Kidney epithelial cell (primary cell): ENCODE measurements around a stretch of chr2.

DNA sequence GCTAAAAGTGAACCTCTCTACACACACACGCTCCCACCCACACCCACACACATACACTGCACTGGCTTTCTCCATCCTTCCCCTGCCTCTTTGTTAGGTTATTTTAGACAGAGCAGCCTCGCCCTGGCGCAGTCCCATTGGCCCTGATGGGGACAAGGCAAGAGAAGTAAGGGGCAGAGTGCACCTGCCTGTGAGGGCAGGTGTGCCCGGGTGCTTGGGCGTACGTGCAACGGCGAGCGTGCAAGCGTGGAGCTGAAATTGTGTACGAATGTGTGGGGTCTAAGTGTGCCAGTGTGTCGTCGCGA, 466 bp downstream of the LRATD1 start:
- RAMPAGE, long total RNA: no peak
- RRBS: no CpG with 5 or more reads among the region's 14 CpGs

GRCh38 chr2:15554363-15555160, 6.6 kb downstream of the NBAS start:
- RAMPAGE, long total RNA: no peak
- RRBS: no CpG with 5 or more reads among the region's 5 CpGs

DNA sequence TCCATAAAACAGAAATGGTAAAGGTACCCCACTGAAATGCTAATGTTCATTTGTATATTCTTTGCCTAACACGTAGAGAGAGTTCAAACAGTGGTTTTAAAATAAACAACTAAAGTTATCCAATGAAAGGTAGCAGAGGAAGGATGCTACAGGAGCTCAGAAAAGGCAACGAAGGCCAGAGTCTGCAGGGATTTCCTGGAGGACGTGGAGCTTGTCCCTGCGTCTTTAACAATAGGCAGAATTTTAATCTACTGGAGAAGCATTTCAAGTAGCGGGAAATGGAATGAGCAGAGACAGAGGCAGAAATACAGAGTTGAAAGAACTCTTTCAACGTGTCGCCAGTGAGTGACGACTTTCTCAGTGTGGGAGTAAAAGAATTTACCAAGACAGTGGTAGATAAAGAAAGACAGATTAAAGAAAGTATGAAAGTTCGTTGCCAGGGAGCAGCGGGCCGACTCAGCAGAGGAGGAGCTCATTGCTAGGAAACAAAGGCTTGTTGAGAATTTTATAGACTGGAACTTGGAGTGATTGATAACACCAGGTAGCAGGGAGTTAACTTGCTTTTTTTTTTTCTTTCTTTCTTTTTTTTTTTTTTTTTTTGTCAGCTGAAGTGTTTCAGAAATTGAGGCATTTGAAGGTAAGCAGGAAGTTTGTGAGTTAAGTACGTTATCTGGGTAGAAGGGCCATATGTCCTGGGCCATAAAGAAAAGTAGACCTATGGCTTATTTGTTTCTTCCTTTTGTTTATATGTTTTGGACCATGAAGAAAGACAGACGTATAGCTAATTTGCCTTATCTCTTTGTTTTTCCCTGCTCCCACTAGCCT, 625 bp upstream of the NBAS start:
- RAMPAGE, long total RNA: no peak
- RRBS: no CpG with 5 or more reads among the region's 13 CpGs

GRCh38 chr2:15629865-15630278, 38.2 kb downstream of the DDX1 start:
- RAMPAGE, long total RNA: no peak
- RRBS: no CpG with 5 or more reads among the region's 4 CpGs

GRCh38 chr2:16560509-16561041, 105.1 kb downstream of the CYRIA start:
- RAMPAGE, long total RNA: no peak
- RRBS: no CpG with 5 or more reads among the region's 2 CpGs

GRCh38 chr2:16583810-16584582, 81.6 kb downstream of the CYRIA start:
- RAMPAGE, long total RNA: no peak
- RRBS: no CpG with 5 or more reads among the region's 2 CpGs

GRCh38 chr2:16624996-16625597, 40.5 kb downstream of the CYRIA start:
- RAMPAGE, long total RNA: no peak
- RRBS: no CpG with 5 or more reads among the region's 4 CpGs

- RAMPAGE, long total RNA: no peak
- RRBS: no CpG with 5 or more reads among the region's 8 CpGs
Measured at GRCh38 chr2:16633478-16634426, 31.9 kb downstream of the CYRIA start.

DNA sequence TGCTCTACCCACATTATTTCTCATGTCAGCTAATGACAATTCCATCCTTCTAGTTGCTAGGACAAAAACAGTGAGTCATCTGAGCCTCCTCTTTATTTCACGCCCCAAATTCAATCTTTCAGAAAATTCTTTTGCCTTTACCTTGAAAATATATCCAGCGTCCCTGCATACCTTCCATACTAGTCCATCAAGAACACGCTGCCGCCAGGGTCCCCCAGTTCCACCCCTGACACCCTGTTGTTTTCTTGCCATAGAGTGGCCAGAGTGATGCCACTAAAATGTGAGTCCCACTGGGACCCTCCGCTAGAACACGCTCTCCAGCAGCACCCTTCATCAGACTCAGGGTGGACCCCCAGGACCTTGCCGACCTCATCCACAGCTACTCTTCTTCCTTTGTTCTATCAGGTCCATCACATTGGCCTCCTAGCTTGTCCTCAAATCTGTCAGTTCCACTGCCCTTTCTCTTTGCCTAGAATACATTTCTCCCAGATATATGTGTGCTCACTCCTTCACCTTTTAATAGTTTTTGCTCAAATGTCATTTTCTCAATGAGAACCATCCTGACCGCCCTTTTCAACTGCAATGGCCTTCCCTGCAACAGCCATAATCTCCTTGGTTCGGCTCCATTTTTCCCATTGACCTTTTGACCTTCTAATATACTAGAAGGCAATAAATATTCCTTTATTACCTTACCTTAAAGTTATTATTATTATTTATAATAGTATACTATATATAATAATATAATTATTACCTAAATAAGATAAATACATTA, 23.2 kb downstream of the CYRIA start:
- RAMPAGE, long total RNA: no peak
- RRBS: no CpG with 5 or more reads among the region's 9 CpGs

GRCh38 chr2:16652460-16653034, 13.1 kb downstream of the CYRIA start:
- RAMPAGE, long total RNA: no peak
- RRBS: no CpG with 5 or more reads among the region's 6 CpGs

GRCh38 chr2:16653035-16653583, 12.5 kb downstream of the CYRIA start:
- RAMPAGE, long total RNA: no peak
- RRBS: no CpG with 5 or more reads among the region's 3 CpGs

DNA sequence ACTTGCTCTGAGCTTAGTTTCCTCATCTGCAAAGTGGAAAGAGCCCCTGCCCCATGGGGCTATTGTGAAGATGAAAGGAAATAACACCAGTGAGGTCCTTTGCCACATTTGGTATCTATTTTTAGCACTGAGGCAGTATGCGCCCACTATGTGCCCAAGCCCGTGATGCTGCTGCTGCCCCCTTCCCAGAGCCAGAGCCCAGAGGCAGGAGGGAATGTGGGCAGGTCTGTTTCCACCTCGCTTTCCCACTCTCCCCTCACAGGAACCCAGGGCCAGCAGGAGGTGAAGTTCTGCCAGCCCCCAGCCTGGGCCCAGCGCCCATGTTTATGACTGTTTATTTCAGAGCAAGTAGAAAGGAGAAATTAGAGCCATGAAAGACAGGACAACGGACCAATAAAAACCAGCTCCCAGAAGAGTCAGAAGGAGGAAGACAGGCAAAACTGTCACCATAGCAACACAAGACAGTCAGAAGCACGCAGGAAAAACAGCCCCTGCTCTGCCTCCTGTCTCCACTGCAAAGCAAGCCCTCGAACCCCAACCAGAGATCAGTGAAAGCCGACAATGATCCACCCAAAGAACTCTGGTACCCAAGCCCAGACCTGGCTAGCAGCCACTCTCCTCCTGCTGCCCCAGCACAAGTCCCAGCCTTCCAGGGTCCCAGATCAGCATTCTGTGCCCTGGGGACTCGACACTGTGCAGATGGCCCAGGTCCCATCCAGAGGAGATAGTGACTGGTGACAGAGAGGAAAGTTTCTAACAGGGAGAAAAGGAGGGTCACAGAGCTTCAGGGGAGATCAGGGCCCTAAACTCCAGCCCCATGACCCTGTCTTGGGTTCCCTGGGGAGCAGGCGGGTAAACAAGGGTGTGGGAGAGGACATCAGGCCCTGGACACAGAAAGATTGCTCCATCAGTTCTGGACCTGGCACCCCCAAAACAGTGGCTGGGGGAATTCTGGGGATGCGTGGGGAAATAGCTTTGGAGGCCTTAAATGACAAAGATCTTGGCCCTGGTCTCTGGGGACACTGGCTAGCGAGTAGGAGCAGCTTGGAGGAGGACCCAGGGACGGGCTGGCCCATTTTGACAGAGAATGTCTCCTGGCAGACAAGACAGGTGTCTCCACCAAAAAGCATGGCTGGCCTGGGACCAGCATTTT, 1.3 kb downstream of the CYRIA start:
- RAMPAGE, long total RNA: no peak
- RRBS: no CpG with 5 or more reads among the region's 13 CpGs

DNA sequence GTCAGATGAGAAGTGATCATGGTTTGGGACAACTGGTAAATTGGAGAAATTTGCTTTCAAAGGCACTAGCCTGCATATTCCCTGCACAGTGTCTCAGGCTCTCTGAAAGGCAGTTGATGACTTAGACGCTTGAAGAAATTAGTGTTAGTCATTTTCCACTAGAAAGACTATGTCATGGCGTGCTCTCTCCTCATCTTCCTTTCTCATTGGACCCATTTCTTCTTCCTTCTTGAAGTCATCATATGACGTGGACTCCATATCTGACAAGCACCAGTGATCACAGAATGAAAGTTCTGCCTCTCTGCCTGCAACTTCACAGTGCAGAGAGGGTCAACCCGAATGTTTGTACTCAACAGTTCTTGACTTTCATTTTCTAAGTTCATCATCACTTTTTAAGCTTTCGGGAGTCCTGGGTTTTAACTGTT, 63.7 kb upstream of the CYRIA start:
- RAMPAGE, long total RNA: no peak
- RRBS: no CpG with 5 or more reads among the region's 5 CpGs

GRCh38 chr2:17538799-17539449, 1.6 kb upstream of the VSNL1 start:
- RAMPAGE, long total RNA: no peak
- RRBS: under 1% methylated on average over 35 of the region's 49 CpGs

DNA sequence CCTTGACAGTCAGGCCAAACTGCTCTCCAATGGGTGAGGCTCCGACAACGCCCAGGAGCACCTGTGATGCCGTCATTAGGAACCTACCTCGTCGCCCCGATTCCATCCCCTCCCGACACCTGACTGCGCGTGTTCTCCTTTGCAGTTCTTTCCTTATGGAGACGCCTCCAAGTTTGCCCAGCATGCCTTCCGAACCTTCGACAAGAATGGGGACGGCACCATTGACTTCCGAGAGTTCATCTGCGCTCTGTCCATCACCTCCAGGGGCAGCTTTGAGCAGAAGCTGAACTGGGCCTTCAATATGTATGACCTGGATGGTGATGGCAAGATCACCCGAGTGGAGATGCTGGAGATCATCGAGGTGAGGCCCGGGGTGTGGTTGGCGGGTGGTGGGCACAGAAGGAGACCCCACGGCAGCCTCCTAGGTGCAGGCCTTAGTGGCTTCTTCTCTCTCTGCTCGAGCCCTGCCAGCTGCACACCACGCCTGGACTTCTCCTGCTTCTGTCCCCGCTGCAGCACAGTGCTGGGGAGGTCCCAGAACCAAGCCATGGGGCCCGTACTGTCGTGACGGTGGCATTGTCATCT, 104.3 kb downstream of the SMC6 start:
- RAMPAGE, long total RNA: no peak
- RRBS: no CpG with 5 or more reads among the region's 26 CpGs

DNA sequence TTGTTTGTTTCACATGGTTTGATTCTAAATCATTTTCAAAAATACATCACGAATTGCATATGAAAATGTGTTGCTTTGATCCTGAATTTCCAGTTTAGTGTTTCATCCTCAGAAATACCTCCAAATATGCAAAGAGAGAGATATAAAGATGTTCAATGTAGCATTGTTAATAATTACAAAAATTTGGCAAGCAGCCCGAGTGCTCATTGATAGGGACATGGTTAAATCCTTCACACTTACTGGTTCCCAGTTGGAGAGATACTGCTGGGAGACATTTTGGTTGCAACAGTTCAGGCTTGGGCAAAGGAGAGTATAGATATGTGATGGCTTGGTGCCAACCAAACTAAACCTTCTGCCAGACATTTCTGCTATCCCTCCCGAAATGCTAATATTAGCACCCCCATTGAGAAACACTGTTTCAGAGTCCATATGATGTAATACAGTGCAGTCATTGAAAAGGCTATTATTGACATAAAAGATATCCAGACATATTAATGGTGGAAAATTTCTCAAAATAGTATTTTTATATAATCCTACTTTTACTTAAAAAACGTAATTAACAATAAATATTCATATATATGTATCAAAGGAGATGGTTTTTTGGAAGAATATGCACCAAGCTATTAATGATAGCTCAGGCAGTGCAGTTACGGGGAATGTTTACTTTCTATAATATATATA, 11.5 kb downstream of the GEN1 start:
- RAMPAGE, long total RNA: no peak
- RRBS: no CpG with 5 or more reads among the region's 5 CpGs

- RAMPAGE, long total RNA: no peak
- RRBS: no CpG with 5 or more reads among the region's 1 CpG
Measured at GRCh38 chr2:18299400-18299894, 261.0 kb downstream of the RDH14 start.

DNA sequence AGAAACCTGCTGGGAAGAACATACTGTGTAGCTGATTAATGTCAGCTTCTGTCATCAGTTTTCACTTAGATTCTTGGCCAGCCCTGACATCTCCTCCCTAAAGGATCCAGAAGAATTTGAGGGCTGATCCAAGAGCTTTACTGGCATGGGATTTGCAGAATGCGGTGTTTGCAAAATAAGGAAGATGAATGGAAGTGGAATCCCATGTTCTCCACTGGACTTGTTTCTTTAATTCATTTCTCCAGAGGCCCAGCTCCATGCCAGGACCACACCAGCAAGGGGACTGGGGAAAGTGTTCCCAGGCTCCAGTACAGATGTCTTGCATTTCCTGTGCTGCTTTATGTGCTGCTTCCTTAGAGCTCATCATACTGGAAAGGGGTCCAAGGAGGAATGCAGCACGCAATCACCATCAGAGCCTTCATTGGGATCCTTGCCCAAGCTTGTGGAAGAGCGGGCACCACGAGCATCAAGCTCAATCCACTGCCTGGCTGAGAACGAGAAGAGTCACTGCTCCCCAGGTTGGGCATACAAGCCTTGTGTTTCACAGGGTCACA, 80.4 kb downstream of the RDH14 start:
- RAMPAGE, long total RNA: no peak
- RRBS: no CpG with 5 or more reads among the region's 5 CpGs

- RAMPAGE, long total RNA: no peak
- RRBS: no CpG with 5 or more reads among the region's 1 CpG
Measured at GRCh38 chr2:18559606-18559676, 1.0 kb downstream of the RDH14 start.

DNA sequence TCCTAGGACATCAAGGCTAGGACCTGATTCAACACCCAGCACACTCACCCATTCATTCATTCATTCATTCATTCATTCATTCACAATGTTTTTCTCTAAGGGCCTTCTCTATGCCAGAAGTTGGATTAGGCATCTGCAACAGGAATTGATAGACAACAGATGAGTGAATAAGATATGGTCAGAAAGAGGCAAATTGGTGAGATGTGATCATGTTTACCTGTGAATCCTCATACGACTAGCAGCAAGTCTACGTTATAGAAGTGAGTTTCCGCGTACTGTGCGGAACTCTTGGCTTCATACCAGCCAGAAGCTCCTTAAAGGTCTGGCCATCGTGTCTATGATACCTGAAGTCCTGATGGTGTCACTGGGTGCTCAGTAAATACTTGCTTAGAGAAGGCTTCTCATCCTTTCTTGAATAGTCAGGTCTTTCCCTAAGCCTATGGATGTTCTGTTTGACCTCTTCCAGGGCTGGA, 126.6 kb downstream of the OSR1 start:
- RAMPAGE, long total RNA: no peak
- RRBS: no CpG with 5 or more reads among the region's 6 CpGs